Osteoblast (primary cell): ENCODE measurements around the gene TRPM7.

- CAGE, long polyA plus RNA: no peak
- RRBS: no CpG with 5 or more reads among the region's 1 CpG
These were observed 24.3 kb downstream of the GABPB1 start for GRCh38 chr15:50330542-50331225.

GRCh38 chr15:50353860-50354629 is 953 bp downstream of the GABPB1 start:
- CAGE, long polyA plus RNA: no peak
- RRBS: under 1% methylated on average over 13 of the region's 53 CpGs

DNA sequence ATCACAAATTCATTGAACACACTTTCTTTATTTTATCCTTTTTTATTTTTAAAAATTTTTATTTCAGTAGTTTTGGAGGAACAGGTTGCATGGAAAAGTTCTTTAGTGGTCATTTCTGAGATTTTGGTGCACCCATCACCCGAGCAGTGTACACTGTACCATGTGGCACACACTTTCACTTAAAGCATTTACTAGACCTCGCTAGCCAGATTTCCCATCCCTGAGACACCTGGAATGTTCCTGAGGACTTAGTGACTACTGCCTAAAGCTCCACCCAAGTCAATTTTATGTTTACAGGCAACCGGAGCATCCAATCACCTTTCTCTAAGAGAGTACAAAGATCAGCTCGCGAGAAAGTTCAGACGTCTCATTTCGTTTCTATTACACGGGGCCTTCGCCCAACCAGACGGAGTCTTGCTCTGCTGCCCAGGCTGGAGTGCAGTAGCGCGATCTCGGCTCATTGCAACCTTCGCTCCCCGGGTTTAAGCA is 937 bp upstream of the USP8 start:
- CAGE, long polyA plus RNA: no peak
- RRBS: no CpG with 5 or more reads among the region's 15 CpGs

GRCh38 chr15:50686470-50687503 is at the start of gene TRPM7:
TSS of gene TRPM7 (minus strand) at chr15:50686797.
- CAGE, long polyA plus RNA: no peak
- RRBS: 3% methylated on average over 22 of the region's 81 CpGs

DNA sequence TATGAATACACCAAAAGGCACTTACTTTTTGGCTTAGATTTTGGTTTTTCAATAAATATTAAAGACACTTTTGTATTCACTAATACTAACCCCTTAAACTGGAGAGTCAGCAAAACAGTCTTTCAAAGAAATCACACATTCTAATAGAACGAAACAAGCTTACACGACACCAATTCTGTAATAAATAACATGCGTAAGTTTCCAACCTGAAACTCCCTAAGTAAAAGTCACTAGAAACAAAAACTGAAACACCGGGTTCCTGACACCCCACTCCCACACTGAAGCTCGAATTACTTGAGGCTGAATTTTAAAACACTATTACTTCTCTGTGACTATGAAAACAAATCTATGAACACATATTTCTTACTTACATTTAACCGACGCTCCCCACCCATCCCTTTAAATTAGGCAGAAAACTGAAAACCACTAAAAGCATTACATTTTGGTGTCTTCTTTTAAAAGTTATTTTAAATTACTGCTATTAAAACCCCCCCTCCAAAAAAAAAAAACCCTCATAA is 1.0 kb downstream of the SPPL2A start:
- CAGE, long polyA plus RNA: no peak
- RRBS: no CpG with 5 or more reads among the region's 7 CpGs

DNA sequence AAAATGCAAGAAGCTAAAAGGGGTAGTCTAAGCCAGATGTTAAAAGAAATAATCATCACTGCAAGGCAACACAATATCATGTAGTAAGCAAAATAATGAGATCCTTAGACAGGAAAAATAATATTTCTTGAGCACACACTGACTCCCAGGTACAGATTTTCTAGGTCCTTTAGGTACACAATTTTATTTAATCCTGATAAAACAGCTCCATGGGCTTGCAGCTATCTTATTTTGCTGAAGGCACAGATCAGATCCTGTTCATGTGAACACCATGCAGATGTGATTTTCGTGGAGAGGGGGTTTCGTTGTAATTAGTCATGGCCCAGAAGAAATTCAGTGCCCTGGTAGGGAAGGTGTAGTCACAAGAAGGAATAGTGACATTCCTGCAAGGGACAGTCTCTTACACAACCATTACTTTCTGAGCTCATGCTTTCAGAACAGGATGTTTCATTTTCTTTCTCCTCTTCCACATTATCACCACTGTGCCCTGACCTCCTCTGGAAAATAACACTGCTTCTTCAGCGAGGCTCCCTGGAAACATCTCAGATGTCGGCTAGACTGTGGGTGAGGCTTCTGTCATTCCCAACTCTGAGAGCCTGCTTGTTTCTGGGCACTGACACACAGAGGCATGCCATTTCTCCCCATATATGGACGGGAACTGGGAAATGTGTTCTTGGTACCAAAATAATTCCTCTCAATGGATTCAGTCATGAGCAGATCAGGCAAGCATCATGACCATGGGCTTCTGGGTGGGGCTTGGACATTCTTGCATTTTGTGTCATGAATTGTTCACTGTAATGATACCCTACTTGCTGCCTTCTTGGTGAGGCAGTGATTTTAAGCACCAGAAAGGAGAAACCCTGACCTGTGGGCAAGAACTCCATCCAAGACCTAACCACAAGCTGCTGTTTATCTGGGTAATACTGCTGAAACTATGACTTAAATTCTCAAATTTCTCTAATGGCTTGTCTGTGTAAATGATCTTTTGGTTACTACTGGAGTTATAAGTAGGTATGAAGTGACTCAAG is 14.2 kb upstream of the TNFAIP8L3 start:
- CAGE, long polyA plus RNA: no peak
- RRBS: no CpG with 5 or more reads among the region's 5 CpGs

DNA sequence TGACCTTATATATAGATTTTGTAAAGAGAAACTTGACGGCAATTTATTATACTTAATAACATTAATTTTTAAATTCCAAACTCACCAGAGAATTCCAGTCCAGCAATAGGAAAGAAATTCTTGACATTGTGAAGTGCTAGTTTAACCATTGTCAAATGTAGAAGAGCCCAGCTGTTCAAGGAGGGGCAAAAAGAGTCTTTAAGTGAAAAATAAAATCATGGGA is 123.9 kb downstream of the GLDN start:
- CAGE, long polyA plus RNA: no peak
- RRBS: no CpG with 5 or more reads among the region's 1 CpG

- CAGE, long polyA plus RNA: no peak
- RRBS: 1% methylated on average over 30 of the region's 75 CpGs
These were observed 572 bp downstream of the LYSMD2 start for GRCh38 chr15:51736624-51737541.

- CAGE, long polyA plus RNA: no peak
- RRBS: no CpG with 5 or more reads among the region's 7 CpGs
These were observed 42.8 kb downstream of the TMOD3 start for GRCh38 chr15:51872254-51872729.

GRCh38 chr15:52069493-52070193 is 42.9 kb downstream of the BCL2L10 start:
- CAGE, long polyA plus RNA: no peak
- RRBS: 60% methylated on average over 1 of the region's 8 CpGs

- CAGE, long polyA plus RNA: no peak
- RRBS: no CpG with 5 or more reads among the region's 6 CpGs
These were observed 22.0 kb upstream of the BCL2L10 start for GRCh38 chr15:52134444-52135201.

GRCh38 chr15:52178248-52178945 is 12.8 kb downstream of the GNB5 start:
- CAGE, long polyA plus RNA: no peak
- RRBS: no CpG with 5 or more reads among the region's 5 CpGs

GRCh38 chr15:52228729-52229360 is 37.7 kb upstream of the GNB5 start:
- CAGE, long polyA plus RNA: no peak
- RRBS: no CpG with 5 or more reads among the region's 9 CpGs

DNA sequence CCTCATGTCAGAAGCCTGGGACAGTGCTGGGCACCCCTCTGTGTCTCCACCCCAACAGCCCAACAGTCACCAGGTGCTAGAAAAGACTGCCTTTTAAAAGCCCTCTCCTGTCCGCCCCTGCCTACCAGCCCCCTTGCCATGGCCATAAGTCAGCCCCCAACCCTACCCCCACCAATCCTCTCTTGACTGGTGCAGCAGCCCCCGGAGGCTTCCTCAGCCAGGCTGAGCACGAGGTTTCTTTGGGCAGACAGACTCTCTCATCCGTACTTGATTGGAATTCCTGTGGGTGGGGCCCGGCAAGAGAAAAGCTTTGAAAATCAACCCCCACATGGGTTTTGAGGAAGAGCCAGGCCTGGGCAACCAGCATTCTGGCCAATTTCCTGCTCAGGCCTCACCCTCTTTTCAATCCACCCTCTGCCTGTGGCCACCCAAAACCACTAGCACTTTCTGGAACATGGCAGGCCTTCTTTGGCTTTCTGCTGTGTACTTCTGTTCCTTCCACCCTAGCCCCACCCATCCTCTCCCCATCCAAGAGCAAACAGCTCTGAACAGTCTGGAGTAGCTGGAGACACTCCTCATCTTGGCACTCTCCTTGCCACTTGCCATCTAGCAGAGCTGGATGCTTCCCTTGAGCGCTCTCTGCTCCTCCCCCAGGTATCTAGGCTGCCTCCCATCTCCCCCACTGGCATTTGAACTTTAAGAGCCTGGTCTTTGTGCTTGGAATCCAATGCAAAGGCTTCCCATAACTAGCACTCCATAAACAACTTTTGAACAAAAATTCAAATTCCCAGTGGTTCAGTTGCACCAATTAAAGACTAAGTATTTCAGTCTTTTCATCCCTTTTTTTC is 5.9 kb downstream of the MYO5C start:
- CAGE, long polyA plus RNA: no peak
- RRBS: 10% methylated on average over 4 of the region's 6 CpGs

DNA sequence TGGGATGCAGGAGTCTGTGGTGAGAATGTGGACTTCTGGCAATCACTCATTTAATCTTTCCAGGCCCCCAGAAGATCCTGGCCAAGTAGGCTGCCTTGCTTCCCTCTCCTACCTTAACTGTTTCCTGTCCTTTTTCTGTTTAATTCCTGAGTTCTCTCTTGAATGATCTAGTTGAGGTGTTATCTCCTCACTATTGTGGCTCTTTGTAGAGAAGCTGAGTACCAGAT is 18.0 kb upstream of the MYO5A start:
- CAGE, long polyA plus RNA: no peak

DNA sequence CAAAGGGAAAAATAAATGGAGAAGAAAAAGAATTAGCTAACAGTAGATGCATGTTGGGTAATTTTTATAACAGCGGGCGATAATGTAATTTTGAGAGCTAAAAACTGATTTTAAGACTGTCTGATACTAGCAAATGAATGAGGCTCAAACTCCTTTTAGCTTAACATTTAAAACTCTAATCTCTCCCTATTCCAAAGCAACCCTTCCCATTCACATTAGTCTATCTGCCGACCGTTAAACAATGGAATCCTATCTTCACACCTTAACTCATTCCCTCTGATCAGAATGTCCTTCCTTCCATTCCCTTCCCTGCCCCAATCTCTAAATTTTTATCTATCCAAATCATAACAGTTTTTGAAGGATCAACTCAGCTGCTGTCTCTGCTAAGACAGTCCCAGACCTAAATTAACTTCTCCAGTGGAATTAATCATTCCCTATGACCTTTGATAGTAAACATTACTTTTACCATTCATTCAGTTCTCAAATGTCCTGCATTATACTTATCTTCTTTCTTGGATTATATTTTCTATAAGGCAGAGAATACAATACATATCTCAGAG is 16.2 kb downstream of the ATOSA start:
- CAGE, long polyA plus RNA: no peak
- RRBS: no CpG with 5 or more reads among the region's 4 CpGs

DNA sequence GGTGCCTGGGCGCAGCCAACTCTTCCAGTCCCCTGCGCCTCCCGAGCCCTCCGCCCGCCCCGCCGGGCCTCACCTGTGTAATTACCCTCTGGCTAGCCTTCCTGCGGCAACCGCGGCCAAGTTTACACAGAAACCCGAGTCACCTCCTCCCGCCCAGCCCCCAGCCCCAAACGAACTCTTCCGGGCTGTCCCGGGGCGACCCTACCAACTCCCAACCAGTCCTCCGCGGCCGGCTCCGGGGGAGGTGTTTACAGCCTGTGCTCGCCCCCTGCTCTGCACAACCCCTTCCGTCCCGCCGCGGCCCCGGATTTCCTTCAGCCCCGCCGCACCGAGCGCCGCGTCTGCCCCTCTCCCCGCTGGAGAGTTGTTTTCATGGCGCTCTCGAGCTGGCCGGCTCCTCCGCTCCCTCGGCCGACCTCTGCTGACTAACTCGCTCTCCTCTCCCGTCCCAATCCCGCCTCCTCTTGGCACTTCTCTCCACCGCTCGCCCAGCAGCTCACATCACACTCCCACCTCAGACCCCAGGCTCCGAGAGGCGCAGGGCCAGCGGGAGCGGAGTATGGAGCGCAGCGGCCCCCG is 600 bp downstream of the ATOSA start:
- CAGE, long polyA plus RNA: no peak
- RRBS: under 1% methylated on average over 23 of the region's 51 CpGs

DNA sequence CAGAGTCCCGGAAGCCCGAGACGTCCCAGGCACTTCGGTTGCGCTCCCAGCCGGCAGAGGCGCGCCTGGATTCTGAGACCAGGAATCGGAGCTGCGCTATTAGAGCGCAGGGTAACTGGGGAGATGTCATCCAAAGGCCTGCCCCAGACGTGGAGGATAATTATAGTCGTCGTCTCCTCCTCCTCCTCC is 289 bp upstream of the ATOSA start:
- CAGE, long polyA plus RNA: no peak
- RRBS: 2% methylated on average over 6 of the region's 14 CpGs

- CAGE, long polyA plus RNA: no peak
- RRBS: 3% methylated on average over 4 of the region's 7 CpGs
These were observed 496 bp upstream of the ATOSA start for GRCh38 chr15:52679772-52679995.

- CAGE, long polyA plus RNA: no peak
- RRBS: no CpG with 5 or more reads among the region's 3 CpGs
These were observed 781 bp upstream of the ATOSA start for GRCh38 chr15:52679996-52680342.